HEK293 (cell line): Measurements from ENCODE around the gene LUC7L2.

DNA sequence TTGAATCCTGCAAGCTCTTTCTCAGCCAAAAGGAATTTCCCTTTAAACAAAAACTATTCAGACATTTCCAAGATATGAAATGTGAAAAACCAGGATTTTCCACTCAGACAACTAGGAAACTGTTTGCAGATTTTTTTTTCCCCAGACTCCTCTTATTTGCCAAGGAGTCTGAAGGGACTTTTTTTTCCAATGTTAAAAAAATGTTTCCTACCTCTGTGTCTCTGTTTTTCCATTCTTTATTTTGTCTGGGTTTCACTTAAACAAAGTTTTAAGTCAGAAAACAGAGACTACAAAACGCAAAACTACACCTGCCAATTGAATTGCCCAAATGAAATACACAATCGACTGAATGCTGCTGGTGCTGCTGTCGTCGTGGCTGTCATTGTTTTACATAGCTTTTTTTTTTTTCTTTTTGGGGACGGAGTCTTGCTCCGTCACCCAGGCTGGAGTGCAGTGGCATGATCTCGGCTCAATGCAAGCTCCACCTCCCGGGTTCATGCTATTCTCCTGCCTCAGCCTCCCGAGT, 11.1 kb downstream of the CREB3L2 start:
- PRO-cap, result no peak
- RRBS, 2 experiments, result no CpG with 5 or more reads among the region's 9 CpGs

DNA sequence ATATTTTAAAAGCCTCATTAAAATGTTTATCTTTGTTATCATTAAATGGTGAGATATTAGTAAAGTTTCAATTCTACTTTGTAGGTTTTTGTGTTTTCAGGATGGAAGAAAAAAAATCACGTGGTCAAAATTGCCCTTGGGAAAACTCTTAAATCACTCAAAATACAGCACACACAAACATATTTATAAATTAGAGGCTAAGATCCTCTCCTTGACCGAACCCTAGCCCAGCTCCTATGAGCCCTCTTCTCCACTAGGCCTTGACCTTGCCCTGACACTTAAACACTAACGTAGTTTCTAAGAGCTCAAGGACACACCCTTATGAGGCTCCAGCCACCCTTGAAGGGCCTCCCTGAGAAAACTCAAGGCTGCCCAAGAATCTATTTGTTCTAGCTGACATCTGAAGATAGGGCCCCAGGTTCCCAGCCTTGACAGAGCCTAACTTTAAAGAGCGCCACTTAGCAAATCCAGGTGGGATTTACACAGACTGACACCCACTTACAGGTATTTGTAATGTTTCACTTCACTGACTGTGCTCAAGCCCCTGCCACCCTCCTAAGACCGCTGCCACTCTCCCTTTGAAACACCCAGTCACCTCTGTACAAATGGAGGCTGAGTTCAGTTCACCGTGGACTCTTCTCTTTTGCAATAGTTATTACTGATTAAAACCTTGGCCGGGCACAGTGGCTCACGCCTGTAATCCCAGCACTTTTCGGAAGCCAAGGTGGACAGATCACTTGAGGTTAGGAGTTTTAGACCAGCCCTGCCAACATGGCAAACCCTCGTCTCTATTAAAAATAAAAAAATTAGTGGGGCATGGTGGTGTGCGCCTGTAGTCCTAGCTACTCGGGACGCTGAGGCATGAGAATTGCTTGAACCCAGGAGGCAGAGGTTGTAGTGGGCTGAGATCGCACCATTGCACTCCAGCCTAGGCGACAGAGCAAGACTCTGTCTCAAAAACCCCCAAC, 90.5 kb downstream of the SVOPL start:
- PRO-cap, result no peak
- RRBS, 2 experiments, result no CpG with 5 or more reads among the region's 15 CpGs

DNA sequence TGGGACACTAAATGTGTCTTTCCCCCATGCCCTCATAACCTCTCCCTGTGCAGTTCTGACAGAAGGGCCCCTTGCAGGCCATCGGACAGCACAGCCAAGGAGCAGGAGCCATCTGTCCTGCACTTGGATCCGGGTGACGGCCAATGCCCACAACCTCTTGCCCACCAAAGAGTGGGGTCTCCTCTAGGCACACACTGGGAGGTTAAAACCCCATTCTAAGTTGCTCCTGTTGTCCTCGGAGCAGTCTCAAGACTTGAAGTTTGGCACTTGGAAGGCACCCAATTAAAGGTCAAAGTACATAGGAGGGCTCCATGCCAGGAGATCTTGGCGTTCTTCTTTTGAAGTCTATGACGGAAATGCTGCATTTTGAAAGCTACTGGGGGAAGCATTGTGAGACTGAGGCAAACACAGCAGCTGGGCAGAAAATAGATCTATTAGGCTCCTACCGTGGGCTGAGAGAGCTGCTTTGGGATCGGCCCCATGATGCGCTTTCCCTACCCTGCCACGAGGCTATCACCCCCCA, 20.2 kb downstream of the KIAA1549 start:
- PRO-cap, result no peak
- RRBS, 2 experiments, result no CpG with 5 or more reads among the region's 10 CpGs

- PRO-cap, result no peak
- RRBS, 2 experiments, result 86 to 92% methylated on average over 5 of the region's 5 CpGs
Observed at GRCh38 chr7:139076229-139076463, 33.4 kb downstream of the ZC3HAV1 start.

DNA sequence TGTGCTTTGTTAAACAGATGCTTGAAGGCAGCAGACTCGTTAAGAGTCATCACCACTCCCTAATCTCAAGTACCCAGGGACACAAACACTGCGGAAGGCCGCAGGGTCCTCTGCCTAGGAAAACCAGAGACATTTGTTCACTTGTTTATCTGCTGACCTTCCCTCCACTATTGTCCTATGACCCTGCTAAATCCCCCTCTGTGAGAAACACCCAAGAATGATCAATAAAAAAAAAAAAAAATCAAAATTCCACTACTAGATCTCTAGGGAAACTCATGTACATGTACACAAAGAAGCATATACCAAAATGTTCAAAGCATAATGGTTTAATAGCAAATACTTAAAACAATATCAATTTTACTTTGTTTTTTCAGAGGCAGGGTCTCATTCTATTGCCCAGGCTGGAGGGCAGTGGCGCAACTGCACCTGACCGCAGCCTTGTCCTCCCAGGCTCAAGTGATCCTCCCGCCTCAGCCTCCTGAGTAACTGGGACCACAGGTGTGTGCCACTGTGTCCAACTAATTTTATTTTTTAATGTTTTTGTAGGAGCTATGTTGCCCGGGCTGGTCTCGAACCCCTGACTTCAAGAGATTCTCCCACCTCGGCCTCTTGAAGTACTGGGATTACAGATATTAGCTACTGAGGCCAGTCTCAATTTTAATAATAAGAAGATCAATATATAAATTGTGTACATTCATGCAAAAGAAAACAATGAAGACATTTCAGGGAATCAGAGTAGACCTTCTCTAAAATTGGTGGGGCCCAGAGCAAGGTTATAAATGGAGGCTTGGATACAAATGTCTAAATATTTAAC, 7.5 kb downstream of the ZC3HAV1 start:
- PRO-cap, result no peak
- RRBS, 2 experiments, result no CpG with 5 or more reads among the region's 9 CpGs

- PRO-cap, result no peak
- RRBS, 2 experiments, result no CpG with 5 or more reads among the region's 6 CpGs
Observed at GRCh38 chr7:139132906-139133264, 693 bp upstream of the TTC26 start.

DNA sequence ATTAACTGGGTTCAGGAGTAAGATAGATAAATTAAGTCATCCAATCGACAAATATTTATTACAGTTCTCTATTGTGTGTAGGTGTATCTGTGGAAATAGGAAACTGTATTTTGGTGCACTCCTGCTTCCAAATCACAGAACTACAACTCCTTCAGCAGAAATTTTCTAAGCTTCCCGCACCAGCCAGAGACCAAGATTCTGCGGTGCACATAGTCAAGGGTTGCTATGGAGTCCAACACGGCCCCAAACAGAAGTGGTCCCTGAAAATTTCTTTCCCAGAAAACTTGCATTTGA, 366 bp upstream of the TTC26 start:
- PRO-cap, result bidirectional peak, plus-strand start at position 193 of the sequence, minus-strand start at position 200 of the sequence
- RRBS, 2 experiments, result no CpG with 5 or more reads among the region's 4 CpGs

DNA sequence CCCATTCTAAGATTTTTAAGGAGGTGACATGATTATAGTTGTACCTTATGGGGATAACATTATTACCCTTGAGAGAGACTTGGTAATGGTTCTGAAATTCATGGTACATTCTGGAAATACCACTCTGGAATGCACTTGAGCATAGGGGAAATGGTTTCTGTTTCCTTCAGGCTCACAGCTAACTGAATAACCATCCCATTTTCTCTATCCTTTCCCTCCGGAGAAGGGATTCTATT, 1.5 kb downstream of the FMC1 start:
- PRO-cap, result no peak
- RRBS, 2 experiments, result no CpG with 5 or more reads among the region's 1 CpG

GRCh38 chr7:139359565-139360672, at the start of gene LUC7L2:
TSS of gene LUC7L2 (plus strand) at chr7:139359894.
- PRO-cap, result bidirectional peak, plus-strand start at chr7:139359954, minus-strand start at chr7:139359674; bidirectional peak, plus-strand start at chr7:139360581, minus-strand start at chr7:139360263
- RRBS, 2 experiments, result under 1 to 1% methylated on average over 28 to 33 of the region's 112 CpGs

- PRO-cap, result no peak
- RRBS, 2 experiments, result no CpG with 5 or more reads among the region's 15 CpGs
Observed at GRCh38 chr7:139658923-139659894, 118.6 kb downstream of the HIPK2 start.

DNA sequence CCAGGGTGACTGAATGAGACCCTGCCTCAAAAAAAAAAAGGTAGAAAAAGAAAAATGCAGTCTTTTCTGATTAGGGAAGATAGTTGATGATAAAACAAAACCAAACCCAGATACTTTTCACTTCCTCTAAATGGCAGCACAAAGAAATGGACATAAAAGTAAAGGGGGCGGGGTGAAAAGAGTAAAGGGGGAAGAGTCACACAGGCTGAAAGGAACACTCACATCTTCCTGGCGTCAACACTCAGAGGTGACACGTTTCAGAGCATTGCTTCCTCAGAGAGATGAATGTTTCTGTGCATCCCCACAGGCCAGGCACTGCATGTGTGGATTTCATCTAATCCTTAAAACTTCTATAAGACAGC, 81.3 kb downstream of the HIPK2 start:
- PRO-cap, result no peak
- RRBS, 2 experiments, result no CpG with 5 or more reads among the region's 3 CpGs

- PRO-cap, result no peak
- RRBS, 2 experiments, result no CpG with 5 or more reads among the region's 16 CpGs
Observed at GRCh38 chr7:139718413-139719397, 59.1 kb downstream of the HIPK2 start.

GRCh38 chr7:139744618-139745415, 33.0 kb downstream of the HIPK2 start:
- PRO-cap, result no peak
- RRBS, 2 experiments, result 92% methylated on average over 1 of the region's 20 CpGs; no CpG with 5 or more reads in 1 of the 2 experiments

GRCh38 chr7:139746421-139747114, 31.2 kb downstream of the HIPK2 start:
- PRO-cap, result no peak
- RRBS, 2 experiments, result no CpG with 5 or more reads among the region's 10 CpGs

- PRO-cap, result no peak
- RRBS, 2 experiments, result no CpG with 5 or more reads among the region's 3 CpGs
Observed at GRCh38 chr7:139756669-139757091, 21.1 kb downstream of the HIPK2 start.

GRCh38 chr7:139758288-139759034, 19.3 kb downstream of the HIPK2 start:
- PRO-cap, result no peak
- RRBS, 2 experiments, result 42 to 53% methylated on average over 2 of the region's 9 CpGs

- PRO-cap, result no peak
- RRBS, 2 experiments, result 2% methylated on average over 1 of the region's 9 CpGs
Observed at GRCh38 chr7:139776417-139776733, 1.4 kb downstream of the HIPK2 start.

- PRO-cap, result bidirectional peak, plus-strand start at chr7:139778654, minus-strand start at chr7:139778681
- RRBS, 2 experiments, result under 1 to 2% methylated on average over 17 to 18 of the region's 31 CpGs
Observed at GRCh38 chr7:139778426-139778884, 657 bp upstream of the HIPK2 start.

- PRO-cap, result no peak
- RRBS, 2 experiments, result no CpG with 5 or more reads among the region's 5 CpGs
Observed at GRCh38 chr7:139820113-139820523, 8.9 kb upstream of the TBXAS1 start.

DNA sequence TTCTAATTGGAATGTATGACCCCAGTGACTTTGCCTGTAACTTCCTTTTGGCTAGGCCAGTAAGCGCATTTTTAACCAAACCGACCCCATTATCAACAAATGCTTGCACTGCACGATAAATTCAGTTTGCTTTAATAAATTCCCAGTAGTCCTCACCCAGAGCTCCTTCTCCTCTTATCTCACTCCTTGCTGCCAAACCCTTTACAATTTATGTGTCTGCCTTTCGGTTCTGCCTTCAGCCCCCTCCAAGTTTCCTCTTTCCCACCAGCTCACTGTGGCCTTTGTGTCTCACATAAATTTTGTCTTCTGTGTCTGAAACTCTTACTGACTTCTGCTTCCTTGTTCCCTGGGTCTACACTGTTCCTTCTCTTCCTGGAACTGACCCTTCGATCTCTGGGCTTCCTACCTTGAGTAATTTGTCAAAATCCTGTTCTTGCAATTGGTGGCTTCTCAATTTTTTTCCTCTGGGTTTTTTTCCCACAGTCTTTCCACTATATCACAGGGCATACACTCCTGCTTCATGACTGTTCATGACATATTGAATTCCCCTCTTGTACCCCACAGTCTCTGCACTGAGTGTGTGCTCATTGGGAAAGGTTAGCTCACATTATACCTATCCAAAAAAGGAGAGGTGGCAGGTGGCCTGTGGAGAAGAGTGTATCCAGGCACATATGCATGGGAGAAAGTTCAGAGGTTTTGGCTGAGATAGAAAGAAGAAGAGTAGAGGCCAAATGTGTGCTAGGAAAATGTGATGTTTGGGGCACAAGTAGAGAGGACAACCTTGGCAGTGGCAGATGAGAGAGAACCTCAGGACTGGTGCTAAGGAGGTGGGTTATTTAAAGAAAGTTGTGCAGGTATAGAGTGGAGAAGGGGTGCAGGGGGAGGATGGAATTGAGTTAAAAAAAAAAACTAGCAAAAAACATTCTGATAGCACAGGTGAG, 59.2 kb downstream of the TBXAS1 start:
- PRO-cap, result no peak
- RRBS, 2 experiments, result no CpG with 5 or more reads among the region's 5 CpGs